ENCODE measurements around the genes EPO, AP1S1, VGF and FIS1.

- PRO-cap, result unidirectional peak, minus-strand start at chr7:100682219
- RAMPAGE, long total RNA, 4 experiments, result no peak in any of the 4 experiments
These were observed 8.9 kb downstream of the GNB2 start for GRCh38 chr7:100682087-100683247.

- PRO-cap, result no peak
- RAMPAGE, long total RNA, 4 experiments, result no peak in any of the 4 experiments
These were observed at the start of gene EPO for GRCh38 chr7:100720132-100720921. Gene EPO (plus strand): TSS chr7:100720468.

GRCh38 chr7:100725156-100725435, 4.8 kb downstream of the EPO start:
- PRO-cap, result no peak
- RAMPAGE, long total RNA, 4 experiments, result no peak in any of the 4 experiments

DNA sequence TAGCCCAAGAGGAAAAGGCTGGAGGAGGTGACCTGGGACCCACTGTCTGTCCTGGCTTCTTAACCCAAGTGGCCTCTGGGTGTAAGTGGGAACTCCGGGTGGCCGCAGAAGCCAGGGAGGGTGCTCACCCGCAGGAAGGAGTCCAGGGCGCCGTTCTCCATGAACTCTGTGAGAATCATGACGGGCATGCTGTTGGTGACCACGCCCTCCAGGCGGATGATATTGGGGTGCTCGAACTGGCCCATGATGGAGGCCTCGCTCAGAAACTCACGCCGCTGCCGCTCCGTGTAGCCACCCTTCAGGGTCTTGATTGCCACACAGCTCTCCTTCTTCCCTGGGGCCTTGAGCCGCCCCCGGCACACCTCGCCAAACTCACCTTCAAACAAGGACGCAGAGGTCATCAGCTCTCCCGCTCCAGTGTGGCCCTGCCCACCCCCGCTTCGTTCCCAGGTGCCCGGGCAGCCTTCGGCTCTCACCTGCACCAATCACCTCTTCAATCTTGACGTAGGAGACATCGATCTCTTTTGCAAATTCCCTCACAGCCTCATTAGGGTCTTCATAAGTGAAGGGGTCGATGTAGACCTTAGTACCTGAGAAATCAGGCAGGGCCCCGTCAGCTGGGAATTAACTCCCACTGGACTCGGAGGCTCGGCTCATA, 14.6 kb downstream of the EPHB4 start:
- PRO-cap, result no peak
- RAMPAGE, long total RNA, 4 experiments, result no peak in any of the 4 experiments

DNA sequence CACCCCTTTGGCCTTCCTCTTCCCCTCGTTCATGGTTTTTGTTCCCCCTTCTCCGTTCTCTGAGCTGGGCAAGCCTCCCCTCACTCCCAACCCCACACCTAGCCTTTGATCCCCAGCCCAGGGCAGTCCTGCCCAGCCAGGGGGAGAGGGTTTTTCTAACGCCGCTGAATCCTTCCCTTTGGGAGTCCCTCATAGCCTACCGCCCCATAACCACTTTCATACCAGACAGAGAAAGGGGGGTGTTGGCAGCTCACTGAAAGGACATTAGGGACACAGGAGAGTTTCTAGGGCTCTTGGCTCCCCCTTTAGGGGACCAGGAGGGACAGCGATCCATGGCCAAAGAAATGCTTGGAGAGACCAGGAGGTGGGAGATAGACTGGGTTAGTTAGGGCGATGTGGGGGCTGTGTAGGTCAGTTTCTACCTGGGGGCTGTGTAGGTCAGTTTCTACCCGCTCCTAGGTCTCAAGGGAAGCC, 1.4 kb downstream of the EPHB4 start:
- PRO-cap, result no peak
- RAMPAGE, long total RNA, 4 experiments, result no peak in any of the 4 experiments

- PRO-cap, result no peak
- RAMPAGE, long total RNA, 4 experiments, result no peak in any of the 4 experiments
These were observed 1.3 kb downstream of the UFSP1 start for GRCh38 chr7:100887970-100888941.

GRCh38 chr7:100924191-100924899, 25.0 kb upstream of the MUC3A start:
- PRO-cap, result no peak
- RAMPAGE, long total RNA, 4 experiments, result no peak in any of the 4 experiments

- PRO-cap, result no peak
- RAMPAGE, long total RNA, 4 experiments, result no peak in any of the 4 experiments
These were observed 7.5 kb downstream of the TRIM56 start for GRCh38 chr7:101092395-101093477.

DNA sequence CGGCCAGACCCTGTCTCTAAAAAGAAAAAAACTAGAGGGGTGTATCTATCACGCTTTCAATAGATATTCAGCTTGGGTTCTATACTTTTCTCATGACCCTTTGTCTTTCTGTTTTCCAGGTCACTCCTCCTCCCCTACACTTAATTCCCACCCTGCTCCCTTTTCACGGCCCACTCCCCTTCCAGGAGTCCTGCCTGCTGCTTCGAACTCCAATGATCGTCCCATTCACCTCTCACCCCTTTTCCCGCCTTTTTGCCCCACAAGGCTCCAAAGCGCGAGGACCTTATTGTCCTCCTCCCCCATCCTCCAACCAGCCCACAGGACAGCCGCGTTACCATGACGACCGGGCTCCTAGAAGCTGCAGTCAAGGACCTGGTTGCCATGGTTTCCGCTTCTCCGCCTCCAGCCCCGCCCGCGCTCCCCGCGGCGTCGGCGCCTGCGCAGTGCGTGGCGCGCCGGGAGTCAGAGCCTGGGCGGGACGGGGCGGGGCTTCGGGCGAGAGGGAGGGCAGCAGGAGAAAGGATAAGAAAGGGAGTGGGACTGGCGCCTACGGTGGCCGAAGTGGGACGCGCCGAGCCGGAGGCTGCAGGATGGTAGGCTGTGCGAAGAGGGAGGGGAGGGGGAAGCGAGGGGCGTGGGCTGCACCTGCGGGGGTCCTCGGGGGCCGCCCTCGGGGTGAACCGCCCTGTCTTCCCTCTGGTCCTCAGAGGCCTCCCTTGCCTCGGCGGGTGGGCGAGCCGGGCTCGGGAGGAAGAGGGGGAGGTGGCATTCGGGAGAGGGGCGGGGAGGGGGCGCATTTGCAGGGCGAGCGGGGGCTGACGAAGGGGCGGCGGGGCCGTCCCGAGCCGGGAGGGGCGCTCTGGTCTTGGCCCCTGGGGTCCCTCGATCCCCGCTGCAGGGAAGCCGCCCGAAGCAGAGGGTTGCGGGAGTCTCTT, at the start of gene AP1S1:
TSS of gene AP1S1 (plus strand) at position 552 of the 935 bp plus-strand sequence.
- PRO-cap, result no peak
- RAMPAGE, long total RNA, 4 experiments, result start-site peak on the plus strand in 2 of 4 experiments, centred at positions 523 to 558 of the sequence, 120 to 160 reads per replicate

- PRO-cap, result no peak
- RAMPAGE, long total RNA, 4 experiments, result no peak in any of the 4 experiments
These were observed at the start of gene VGF for GRCh38 chr7:101164956-101166214. Gene VGF (minus strand): TSS chr7:101165569.

DNA sequence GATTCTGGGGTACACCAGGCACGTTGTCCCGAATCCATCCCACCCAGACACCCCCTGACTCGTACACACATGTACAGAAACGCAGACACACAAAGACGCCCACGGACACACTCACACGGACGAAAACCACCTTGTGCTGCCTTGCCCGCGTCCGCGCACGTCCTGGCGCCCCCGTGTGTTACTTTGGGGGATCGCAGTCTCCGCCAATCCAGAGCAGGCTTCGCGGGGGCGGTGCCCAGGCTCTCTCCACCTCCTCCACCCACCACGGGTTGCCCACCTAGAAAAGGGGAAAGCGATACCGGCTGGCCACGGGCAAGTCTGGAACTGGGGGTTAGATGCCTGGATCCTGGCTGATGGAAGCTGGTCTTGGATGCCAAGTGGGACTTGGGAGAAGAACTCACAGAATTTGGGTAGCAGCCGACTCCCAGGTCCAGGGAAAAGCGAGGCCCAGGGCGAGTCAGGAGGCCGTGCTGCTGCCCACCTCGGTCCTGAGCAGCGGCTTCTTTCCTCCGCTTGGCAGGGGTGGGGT, 4.5 kb upstream of the VGF start:
- PRO-cap, result no peak
- RAMPAGE, long total RNA, 4 experiments, result no peak in any of the 4 experiments

DNA sequence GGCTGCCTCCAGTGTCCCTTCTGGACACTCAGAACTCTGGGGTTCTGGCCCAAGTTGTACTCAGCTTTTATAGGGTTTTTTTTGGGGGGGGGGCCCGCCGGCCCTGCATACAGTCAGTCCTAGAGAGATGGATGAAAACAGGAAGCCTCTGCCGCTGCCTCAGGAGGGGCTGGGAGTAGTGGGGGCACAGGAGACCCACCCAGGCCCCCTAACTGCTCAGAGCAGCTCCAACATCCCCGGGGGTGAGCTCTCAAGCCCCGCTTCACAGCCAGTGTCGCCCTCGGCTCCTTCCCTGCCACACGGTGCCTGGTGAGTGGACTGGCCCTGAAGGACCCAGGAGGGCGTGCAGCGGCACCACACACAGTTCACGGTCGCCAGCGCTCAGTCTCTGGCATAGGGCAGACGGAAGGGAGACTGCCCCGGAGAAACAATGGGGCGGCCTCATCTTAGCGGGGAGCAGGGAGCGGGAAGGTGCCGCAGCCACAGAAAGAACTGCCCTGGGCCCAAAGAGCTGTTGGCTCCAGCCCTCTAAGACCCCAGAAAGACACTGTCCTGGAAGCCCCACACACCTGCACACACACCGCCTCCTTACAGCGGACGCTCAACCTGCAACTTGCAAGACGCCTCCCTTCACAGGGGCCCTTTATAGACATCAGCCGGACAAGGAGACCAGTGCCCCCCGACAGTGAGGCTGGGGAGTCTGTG, 1.3 kb downstream of the CLDN15 start:
- PRO-cap, result no peak
- RAMPAGE, long total RNA, 4 experiments, result no peak in any of the 4 experiments

GRCh38 chr7:101238683-101239069, 1.1 kb upstream of the CLDN15 start:
- PRO-cap, result no peak
- RAMPAGE, long total RNA, 4 experiments, result no peak in any of the 4 experiments

- PRO-cap, result bidirectional peak, plus-strand start at chr7:101244846, minus-strand start at chr7:101244714; bidirectional peak, plus-strand start at chr7:101245140, minus-strand start at chr7:101245081
- RAMPAGE, long total RNA, 4 experiments, result start-site peak on the minus strand in 4 of 4 experiments, at chr7:101245031-101245110 at its widest, 853 to 1,857 reads per replicate
These were observed at the start of gene FIS1 for GRCh38 chr7:101244530-101245519. Gene FIS1 (minus strand): TSS chr7:101245081.

DNA sequence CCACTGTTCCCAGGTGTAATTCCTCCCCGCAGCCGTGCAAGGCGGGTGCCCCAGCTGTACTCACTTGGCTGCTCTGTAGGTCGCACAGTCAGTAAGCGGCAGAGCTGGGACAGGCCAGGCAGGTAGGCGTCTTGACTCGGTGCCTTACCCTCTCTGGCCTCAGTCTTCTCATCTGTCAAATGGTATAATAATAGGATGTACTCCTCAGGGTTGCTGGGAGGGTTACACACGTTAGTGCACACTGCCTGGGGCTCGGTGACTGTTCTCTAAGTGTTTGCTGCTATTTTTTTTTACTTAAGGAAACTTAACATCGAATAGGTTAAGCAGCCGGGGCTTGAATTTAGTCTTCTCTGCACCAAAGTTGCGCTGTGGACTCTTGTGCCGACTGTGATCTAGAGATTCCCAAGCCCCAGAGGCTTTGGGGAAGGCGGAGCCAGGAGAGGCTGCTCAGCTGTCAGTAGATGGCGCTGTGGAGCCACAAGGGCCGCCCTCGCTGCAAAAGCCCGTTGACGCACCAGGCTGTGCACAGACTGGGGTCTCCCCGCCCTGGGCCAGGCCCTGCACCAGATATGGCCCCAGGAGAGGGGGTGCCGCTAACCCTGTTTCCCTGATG, 26.9 kb downstream of the MYL10 start:
- PRO-cap, result no peak
- RAMPAGE, long total RNA, 4 experiments, result no peak in any of the 4 experiments

DNA sequence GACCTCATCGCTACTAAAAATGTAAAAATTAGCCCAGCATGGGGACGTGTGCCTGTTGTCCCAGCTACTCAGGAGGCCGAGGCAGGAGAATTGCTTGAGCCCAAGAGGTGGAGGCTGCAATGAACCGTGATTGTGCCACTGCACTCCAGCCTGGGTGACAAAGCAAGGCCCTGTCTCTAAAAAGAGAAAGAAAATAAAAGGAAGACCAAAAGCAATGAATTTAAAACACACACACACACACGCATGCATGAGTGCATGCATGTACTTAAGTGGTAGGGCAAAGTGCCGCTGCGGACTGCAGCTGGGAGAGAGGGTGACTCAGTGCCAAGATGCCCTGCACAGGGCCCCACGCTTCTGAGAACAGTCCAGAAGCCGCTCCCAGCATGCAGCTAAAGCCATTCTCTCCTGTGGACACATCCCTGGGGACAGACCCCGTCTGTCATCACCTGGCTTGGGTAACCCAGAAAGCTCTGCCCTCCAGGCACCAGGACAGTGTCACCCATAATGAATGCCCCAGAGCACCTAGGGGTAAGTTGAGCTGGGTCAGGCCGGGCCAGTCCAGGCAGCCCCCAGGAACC, 60.9 kb upstream of the MYL10 start:
- PRO-cap, result no peak
- RAMPAGE, long total RNA, 4 experiments, result no peak in any of the 4 experiments

DNA sequence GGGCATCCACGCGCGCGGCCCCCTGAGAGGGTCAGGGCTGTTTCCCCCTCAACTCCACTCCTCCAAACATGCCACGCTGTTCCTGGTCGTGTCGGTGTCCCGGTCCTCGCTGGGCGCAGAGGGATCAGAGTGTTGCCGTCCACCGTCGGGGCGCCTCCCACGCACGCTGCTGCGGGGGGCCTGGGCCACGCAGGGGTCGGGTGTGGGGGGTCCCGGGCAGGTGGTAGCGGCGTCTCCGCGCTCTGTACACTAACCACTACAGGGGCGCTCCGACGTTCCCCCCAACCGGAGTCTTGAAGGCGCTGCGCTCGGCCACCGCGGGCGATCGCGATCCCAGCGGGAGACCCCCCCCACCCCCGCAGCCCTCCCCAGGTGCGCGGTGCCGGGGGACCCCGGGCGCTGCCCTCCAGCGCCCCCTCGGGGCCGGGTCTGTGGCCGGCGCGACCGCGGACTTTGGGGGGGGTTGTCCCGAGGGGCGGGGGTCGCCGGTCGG, 2.1 kb upstream of the CUX1 start:
- PRO-cap, result no peak
- RAMPAGE, long total RNA, 4 experiments, result no peak in any of the 4 experiments

DNA sequence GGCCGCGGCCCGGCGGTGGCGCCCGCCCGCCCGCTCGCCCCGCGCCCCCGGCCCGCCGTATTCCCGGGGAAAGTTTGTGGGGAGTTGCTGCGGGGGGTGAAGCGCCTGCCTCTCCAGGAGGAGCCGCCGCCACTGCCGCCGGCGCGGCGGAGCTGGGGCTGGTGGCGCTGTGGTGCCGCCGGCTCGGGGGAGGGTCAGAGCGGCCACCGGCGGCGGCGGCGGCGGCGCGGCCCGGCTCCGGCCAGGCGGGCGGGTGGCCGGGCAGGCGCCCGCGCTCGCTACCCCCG, 933 bp upstream of the CUX1 start:
- PRO-cap, result bidirectional peak, plus-strand start at position 197 of the sequence, minus-strand start at position 134 of the sequence
- RAMPAGE, long total RNA, 4 experiments, result no peak in any of the 4 experiments

GRCh38 chr7:101873807-101875010, 56.8 kb downstream of the CUX1 start:
- PRO-cap, result no peak
- RAMPAGE, long total RNA, 4 experiments, result no peak in any of the 4 experiments

- PRO-cap, result no peak
- RAMPAGE, long total RNA, 4 experiments, result no peak in any of the 4 experiments
These were observed 118.0 kb downstream of the CUX1 start for GRCh38 chr7:101935401-101935786.

Measured in gastroesophageal sphincter (tissue), 4 donors.